Skeletal muscle cell (primary cell): ENCODE measurements around a stretch of chr6.

DNA sequence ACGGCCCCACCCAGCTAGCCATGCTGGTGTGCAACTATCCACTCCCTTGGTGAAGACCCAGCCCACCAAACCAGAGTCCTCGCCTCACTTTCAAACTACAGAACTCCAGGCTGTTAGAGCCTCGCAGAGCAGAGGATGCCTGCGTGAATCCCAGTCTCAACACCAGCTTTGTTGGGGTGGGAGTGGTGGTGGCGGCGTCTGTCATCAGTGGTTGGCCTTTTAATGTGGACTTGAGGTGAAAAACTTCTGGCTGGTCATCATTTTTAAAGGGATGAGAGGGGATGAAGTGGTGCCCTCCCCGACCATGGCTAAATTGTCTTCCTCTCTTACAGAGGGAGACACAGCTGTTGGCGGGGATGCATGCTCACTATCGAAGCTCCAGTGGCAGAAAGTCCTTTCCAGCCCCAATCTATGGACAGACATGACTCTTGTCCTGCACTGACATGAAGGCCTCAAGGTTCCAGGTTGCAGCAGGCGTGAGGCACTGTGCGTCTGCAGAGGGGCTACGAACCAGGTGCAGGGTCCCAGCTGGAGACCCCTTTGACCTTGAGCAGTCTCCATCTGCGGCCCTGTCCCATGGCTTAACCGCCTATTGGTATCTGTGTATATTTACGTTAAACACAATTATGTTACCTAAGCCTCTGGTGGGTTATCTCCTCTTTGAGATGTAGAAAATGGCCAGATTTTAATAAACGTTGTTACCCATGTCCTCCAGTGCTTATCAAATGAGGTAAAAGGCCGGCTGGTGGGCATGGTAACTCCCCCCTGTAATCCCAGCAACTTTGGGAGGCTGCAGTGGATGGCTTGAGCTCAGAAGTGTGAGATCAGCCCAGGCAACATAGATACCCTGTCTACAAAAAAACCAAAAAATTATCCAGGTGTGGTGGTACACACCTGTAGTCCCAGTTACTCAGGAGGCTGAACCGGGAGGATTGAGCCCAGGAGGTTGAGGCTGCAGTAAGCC lies 54.7 kb downstream of the EZR start:
- RRBS = no CpG with 5 or more reads among the region's 18 CpGs

GRCh38 chr6:158771642-158772538 lies 47.3 kb downstream of the EZR start:
- RRBS = no CpG with 5 or more reads among the region's 21 CpGs

DNA sequence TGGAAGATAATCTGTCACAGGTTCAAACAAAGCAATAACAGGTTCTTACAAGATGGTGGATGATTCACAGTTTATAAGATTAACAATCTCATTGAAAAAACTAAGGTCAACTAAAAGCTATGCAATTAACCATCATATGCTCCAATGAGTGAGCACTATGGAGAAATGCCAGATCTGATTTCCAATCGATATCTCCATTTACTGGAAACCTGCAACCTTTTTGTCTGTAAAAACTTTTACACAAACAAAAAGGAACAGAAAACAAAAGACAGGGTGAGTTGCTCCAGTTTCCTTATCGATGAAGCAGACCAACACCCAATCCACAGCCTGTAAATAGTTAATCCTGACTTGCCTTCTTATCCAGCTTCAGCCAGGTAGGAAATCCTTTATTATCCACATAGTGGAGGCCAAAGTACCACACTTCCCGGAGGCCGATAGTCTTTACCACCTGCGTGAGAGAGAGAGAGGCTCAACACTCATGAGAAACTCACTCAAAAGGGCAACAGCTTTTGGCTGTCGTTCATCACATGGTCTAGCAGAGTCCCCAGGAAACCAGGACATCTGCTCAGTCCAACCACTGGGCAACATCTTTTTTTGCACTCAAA lies 32.3 kb downstream of the EZR start:
- RRBS = no CpG with 5 or more reads among the region's 6 CpGs

DNA sequence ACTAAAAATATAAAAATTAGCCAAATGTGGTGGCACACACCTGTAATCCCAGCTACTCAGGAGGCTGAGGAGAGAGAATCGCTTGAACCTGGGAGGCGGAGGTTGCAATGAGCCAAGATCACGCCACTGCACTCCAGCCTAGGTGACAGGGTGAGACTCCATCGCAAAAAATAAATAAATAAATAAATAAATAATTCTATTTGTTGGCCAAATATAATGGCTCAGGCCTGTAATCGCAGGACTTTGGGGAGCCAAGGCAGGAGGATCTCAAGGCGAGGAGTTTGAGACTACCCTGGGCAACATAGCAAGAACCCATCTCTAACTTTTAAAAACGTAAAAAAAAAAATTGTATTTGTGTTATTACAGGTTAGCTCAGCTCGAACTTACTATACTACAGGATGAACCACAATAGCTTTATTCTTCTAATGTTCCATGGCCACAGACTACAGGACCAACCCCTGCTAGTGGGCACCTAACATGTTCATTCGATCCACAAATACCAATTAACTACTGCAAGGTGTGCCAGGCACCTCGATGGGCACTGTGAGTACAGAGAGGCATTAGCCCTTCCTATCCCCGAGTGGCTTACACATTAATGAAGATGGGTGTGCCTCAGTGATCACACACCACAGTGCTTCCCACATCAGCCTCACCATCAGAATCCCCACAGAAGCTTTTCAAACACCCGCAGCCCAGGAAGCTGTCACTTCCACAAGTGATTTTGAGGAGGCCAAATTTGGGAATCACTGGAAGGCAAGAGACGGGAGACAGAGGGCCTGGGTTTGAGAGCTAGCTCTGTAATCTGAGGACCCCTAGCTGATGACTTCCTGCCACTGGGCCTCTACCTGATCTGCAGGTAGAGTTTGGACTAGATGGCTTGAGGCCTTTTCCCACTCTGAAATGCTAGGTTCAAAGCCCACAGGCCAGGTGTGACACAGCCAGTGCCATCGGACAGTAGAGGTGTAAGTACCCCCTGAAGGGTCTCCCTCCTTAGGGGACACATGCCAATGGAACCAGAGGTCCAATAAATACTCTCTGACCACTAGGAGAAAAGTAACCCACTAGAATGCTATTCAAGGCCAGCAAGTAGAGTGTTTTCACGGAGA lies 23.7 kb downstream of the EZR start:
- RRBS = no CpG with 5 or more reads among the region's 15 CpGs

GRCh38 chr6:158815788-158816223 lies 3.4 kb downstream of the EZR start:
- RRBS = no CpG with 5 or more reads among the region's 2 CpGs

- RRBS = no CpG with 5 or more reads among the region's 7 CpGs
Observed at GRCh38 chr6:158854243-158855177, 35.3 kb upstream of the EZR start.

GRCh38 chr6:158869563-158870799 lies 50.8 kb upstream of the EZR start:
- RRBS = under 1% methylated on average over 35 of the region's 79 CpGs

GRCh38 chr6:158897217-158897688 lies 78.1 kb upstream of the EZR start:
- RRBS = no CpG with 5 or more reads among the region's 5 CpGs

DNA sequence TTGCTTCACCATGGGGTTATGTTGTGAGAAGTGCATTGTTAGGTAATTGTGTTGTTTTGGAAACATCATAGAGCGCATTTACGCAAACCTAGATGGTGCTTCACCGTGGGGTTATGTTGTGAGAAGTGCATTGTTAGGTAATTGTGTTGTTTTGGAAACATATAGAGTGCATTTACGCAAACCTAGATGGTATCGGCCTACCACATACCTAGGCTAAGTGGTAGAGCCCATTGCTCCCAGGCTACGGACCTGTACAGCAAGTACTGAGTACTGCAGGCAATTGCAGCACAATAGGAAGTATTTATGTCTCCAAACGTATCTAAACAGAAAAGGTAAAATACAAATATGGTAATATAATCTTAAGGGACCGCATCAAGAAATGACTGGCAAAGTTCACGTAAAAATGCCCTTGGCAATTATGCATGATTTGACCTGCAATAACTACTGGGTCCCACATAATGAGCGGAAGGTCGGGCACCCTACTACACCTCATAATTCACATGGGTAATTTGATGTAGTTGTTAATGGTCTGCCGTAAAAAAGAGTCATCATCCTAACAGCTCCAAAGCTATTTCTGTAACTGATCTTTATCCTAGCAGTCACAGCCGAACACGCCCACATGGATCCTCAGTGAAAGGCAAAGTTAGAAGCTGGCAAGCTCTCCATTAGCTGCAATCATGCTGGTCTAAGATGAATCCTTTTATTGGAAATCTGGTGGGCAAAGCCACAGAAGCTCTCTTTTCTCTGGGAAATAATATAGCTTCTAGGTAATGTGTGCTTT lies 76.0 kb downstream of the RSPH3 start:
- RRBS = no CpG with 5 or more reads among the region's 14 CpGs

GRCh38 chr6:158939083-158940111 lies 60.6 kb downstream of the RSPH3 start:
- RRBS = no CpG with 5 or more reads among the region's 48 CpGs

GRCh38 chr6:159043077-159043254 lies 1.8 kb downstream of the TAGAP start:
- RRBS = no CpG with 5 or more reads among the region's 1 CpG

GRCh38 chr6:159056962-159057267 lies 12.1 kb upstream of the TAGAP start:
- RRBS = no CpG with 5 or more reads among the region's 4 CpGs

GRCh38 chr6:159119591-159120410 lies 49.4 kb upstream of the FNDC1 start:
- RRBS = no CpG with 5 or more reads among the region's 7 CpGs

- RRBS = no CpG with 5 or more reads among the region's 5 CpGs
Observed at GRCh38 chr6:159125772-159126419, 43.3 kb upstream of the FNDC1 start.

DNA sequence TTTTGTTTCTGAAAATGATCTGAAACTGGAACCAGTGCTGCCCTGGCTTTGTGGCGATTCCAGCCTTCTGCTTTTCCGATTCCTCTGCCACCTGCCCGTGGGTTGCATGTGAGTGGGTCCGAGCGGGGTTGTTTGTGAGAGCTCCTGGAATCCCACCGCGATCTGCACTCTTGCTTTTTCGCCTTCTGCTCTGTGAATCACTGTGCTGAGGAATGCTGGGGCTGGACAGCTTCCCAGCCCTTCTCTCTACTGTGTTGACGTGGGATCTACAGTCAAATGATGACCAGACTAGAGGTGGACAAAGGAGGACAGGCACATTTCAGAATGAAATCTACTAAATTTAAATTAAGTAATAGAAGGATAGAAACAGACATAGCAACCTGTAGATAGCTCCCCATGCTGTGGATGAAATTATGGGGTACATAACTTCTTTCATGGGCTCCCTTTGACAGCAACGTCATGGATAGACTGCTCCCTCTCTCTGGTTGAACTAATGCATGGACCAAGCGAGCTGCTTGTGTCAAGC lies 1.8 kb downstream of the FNDC1 start:
- RRBS = no CpG with 5 or more reads among the region's 11 CpGs

DNA sequence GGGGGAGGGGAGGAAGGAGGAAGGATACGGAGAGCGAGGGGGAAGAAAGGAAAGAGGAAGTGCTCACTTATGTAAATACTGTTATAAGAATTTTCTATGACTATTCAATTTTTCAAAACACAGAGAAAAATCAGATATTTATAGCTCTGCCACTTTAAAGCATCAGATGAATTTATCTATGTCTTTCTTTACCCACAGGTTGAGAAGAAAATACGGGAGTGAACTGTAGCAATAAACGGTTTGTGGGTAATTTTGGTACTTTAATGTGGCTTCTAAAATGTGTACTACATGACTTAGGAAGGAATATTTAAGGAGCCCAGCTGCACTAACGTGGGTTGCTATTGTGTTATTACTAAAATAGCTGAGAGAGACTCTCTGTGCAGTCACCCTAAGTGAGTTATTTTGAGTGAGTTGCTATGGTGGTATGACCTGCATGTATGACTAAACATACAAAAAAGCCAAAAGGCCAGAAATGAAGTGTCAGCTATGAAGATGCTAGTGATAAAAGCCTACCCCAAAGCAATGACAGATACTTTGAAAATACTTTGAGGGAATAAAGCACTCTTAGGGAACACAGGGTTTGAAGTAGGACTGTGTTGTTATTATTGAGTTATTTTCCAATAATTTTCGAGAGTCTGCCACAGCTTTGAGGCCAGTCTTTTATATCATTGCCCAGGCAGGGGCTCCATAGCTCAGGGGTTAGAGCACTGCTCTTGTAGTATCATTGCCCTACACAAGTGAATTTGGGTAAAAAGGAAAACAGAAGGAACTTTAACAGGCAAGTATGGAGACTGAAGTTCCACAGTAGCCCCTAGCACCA lies 225.3 kb downstream of the SOD2 start:
- RRBS = no CpG with 5 or more reads among the region's 6 CpGs

DNA sequence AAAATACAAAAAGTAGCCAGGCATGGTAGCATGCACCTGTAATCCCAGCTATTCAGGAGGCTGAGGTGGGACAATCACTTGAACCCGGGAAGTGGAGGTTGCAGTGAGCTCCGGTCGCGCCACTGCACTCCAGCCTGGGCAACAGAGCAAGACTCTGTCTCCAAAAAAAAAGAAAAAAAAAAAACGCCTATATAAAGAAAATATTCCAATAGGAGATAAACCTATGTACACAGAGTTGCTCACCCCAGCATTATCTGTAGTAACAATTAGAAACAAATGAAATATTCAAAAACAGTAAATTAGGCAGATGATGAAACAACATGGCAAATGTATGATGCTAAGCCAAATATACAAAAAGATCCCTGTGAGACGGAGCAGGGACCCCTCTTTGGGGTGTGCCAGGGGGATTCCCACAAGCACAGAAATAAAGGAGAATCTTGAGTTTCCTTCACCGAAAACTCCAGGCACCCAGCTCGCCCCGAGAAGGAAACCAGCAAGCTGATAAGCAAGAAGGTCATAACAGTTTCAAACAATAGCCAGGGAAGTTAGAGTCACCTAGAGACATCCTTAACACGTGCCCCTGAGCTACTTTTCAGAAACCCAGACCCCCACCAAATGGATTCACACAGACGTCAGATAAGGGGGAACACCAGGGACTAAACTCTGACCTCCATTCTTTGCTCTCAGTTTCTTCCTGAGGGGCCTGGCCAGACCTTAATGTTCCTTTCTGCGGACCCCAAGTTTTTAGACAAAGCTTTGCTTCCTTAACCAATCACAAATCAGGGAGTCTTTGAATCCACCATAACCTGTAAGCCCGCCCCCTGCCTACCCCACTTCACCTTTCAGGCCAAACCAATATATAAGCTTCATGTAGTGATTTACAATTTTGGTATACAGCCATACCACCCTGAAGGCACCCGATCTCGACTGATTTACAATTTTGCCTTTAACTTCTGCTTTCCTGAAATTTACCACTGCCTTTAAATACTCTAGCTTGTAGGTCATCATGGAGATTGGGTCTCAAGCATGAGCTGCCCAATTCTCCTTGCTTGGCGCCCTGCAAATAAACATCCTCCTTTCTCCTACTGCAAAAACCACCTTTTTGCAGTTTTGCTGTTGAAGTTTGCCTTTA lies 11.9 kb downstream of the SOD2 start:
- RRBS = no CpG with 5 or more reads among the region's 16 CpGs

- RRBS = no CpG with 5 or more reads among the region's 5 CpGs
Observed at GRCh38 chr6:159687966-159688390, 5.1 kb downstream of the SOD2 start.

DNA sequence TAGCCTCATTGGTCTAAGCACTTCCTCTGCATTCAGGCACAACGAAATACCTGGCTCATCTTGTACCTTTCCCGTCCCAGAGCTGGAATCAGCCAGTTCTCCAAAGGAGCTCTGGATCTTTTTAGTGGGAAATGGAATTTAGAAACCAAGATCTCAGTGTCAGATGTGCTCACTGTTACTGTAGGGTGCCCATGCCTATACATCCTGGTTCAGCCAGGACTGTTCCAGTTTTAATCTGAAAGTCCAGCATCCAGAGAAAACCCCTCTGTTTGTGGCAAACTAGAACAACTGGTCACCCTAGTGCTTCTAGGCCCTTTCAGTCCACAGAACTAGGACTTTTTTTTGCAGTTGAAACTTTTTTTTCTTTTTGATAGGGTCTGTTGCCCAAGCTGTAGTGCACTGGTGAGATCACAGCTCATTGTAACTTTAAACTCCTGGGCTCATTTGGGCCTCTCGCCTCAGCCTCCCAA lies 3.9 kb upstream of the WTAP start:
- RRBS = no CpG with 5 or more reads among the region's 3 CpGs

GRCh38 chr6:159729442-159730166 lies 2.3 kb downstream of the WTAP start:
- RRBS = no CpG with 5 or more reads among the region's 4 CpGs